Mammary epithelial cell (primary cell): Measurements from ENCODE around the genes CD276 and TBC1D21.

DNA sequence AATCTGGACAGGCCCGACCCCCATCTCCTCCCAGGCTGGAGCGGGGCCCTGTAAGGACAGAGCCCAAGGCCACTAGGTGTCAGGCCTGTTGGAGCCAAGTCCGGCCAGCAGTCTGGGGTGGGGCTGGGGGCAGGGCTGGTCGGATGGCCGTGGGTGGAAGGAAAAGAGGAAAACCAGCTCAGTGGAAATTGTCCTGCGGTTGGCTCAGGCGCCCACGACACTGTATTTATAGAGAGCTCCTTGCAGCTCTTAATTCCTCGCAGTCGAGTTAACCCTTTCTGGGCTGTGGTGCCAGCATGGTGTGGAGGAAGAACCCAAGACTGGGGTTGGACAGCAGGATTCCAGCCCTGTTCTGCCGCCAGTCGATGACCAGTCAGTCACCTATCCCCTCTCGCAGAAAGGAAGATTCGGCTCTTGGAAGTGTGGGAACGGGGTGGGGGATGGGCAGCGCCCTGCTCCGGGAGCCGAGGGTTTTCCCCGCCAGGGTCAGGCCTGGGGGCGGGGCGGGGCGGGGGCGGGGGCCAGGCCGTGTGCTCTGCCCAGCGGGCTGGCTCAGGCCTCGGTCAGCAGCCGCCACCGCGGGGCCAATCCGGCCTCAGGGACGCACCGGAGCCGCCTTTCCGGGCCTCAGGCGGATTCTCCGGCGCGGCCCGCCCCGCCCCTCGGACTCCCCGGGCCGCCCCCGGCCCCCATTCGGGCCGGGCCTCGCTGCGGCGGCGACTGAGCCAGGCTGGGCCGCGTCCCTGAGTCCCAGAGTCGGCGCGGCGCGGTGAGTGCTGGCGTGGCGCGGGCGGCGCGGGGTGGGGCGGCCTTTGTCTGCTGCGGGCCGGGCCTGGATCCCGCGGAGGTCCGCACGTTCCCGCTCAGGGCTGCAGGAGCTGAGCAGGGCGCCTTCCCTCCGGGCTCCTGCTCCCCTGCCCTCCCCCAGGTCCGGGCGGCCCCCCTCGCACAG is at the start of gene CD276:
TSS of gene CD276 (plus strand) at position 692 of the 952 bp plus-strand sequence.
- CAGE, long polyA plus RNA, result no peak
- RRBS, result under 1% methylated on average over 6 of the region's 76 CpGs

DNA sequence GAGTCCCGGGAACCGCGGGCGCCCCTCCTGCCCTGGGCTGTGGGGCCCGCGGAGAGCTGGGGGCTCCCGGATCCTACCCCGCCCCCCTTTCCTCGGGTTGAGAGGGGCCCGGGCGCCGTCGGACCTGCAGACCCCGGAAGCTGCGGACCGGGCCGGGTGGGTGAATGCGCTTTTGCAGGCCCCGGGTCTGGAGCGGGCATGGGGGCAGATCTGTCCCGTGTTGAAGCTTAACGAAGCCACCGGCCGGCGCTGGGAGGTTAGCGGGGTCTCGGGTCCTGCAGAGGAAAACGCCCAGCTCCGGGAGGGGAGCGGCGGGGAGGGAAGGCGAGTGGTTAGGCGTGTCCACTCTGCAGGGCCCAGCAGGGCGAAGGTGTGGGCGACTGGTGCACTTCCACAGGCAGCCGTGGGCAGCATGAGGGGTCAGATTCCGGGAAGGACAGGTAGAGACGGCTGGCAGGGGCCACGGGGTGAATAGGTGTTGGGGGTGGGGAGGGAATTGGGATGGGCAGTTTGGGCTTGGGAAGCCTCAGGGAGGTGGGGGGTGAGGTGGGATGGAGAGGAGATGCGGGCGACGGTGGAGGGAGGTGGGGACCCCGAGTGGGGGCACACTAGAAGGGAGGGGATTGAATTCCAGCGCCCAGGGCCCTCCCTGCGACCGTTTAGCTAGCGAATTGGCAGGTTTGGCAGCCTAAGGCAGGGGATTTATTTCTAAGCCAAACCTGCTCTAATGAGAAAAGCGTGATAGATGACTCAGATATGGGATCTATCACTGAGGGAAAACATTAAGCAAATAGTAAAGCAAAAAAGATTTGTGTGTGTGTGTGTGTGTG is 676 bp downstream of the CD276 start:
- CAGE, long polyA plus RNA, result no peak
- RRBS, result 2% methylated on average over 20 of the region's 48 CpGs

DNA sequence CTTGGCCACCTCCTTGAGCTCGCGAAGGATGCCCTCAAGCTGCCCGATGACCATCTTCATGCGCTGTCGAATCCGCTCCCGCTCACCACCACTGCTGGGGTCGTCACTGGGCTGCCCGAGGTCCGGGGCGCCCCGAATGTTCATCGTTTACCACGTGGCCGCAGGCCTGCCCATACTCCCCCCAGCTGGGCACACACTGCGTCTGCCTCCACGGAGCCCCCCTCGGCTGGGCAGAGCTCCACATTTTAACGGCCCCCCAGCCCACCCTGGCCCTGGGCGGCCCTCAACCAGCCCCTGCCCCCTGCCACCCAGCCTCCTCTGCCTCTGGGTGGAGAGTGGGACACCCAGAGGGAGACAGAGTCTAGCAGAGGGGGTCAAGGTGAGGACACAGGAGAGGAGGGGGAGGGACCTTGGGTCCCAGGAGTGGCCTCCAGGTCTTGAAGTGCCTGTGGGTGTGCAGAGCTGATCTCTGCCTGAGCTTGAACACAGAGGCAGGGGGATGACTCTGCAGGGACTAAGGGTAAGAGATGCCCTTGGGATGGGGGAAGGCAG is 2.1 kb downstream of the INSYN1 start:
- CAGE, long polyA plus RNA, result no peak
- RRBS, result no CpG with 5 or more reads among the region's 20 CpGs

GRCh38 chr15:73873376-73873793 is at the start of gene TBC1D21:
TBC1D21 (plus strand) TSS chr15:73873564.
- CAGE, long polyA plus RNA, result no peak
- RRBS, result no CpG with 5 or more reads among the region's 5 CpGs

DNA sequence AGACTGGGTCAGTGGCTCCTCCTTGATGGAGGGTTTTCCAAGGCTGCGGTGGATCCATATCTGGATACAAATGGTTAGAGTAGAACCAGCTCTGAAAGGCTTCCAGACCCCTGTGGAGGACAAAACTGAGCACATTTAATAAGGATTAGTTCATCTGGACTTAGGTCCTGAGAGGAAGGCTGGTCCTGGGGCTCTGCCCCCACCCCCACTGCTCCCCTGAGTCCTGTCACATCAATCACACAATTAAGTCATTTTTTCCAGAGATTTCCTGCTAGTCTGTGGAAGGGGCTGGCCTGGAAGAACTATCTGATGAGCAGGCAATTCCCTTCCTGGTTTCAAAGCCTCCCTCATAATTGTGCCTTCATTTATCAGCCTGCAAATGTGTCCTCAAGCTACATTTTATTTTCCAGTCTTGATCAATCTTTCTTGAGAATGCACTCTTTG is 16.0 kb downstream of the TBC1D21 start:
- CAGE, long polyA plus RNA, result no peak
- RRBS, result no CpG with 5 or more reads among the region's 1 CpG

- CAGE, long polyA plus RNA, result no peak
- RRBS, result no CpG with 5 or more reads among the region's 16 CpGs
Observed at GRCh38 chr15:73922417-73923131, 3.7 kb upstream of the LOXL1 start.

- CAGE, long polyA plus RNA, result no peak
- RRBS, result 3% methylated on average over 32 of the region's 81 CpGs
Observed at GRCh38 chr15:73927475-73928607, 1.6 kb downstream of the LOXL1 start.

- CAGE, long polyA plus RNA, result no peak
- RRBS, result no CpG with 5 or more reads among the region's 11 CpGs
Observed at GRCh38 chr15:73949324-73950261, 23.3 kb downstream of the LOXL1 start.

GRCh38 chr15:73996948-73997346 is 2.4 kb downstream of the PML start:
- CAGE, long polyA plus RNA, result no peak
- RRBS, result no CpG with 5 or more reads among the region's 5 CpGs

GRCh38 chr15:74034607-74035192 is 40.2 kb downstream of the PML start:
- CAGE, long polyA plus RNA, result no peak
- RRBS, result no CpG with 5 or more reads among the region's 2 CpGs

DNA sequence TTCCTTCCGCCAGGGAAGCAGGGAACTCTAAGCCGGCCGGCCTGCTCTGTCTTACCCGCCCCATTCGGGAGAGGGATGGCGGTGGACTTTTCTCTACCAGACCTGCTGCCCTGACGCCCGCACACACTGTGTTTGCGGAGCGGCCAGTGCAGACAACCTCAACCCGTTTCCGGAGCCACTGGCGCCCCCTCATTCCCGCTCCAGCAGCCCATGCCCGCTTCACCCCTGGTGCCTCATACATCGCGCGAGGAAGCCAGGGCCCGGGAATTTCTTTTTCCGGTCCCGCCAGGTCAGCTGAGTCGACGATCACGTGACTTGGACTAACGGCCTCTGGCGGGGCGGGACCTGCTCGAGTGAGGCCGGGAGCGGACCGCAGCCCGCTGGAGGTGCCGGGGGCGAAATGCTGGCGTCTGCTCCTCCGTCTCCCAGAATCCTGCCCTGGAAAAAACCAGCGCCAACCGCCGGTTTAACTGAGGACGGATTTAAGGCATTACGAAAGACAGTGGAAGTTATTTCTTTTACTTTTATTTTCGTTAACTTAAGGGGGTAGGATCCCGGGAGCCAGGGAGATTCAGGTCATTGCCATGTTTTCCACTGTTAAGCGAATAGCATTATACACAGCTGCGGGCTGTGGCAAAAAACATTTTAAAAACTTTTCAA is 17.7 kb upstream of the GOLGA6A start:
- CAGE, long polyA plus RNA, result no peak
- RRBS, result 1% methylated on average over 4 of the region's 45 CpGs

DNA sequence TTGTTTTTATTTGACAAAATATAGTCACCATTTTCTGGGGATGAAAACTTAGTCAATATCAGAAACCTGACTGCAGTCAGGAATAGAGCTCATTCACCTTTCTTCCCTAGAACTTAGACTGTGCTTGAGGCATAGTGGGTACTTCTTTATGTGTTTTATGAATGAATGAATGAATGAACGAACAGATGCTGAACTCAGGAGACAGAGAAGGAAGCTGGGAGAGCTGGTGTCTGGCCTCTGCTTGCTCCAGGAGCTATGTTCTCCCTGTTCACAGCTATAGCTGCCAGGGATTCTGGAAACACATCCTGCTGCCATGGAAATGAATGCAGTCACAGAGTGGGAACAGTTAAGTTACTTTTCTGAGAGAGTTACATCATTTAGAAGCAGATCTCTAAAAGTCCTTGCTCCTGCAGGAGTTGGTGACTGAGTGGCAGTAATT is 17.0 kb upstream of the ISLR start:
- CAGE, long polyA plus RNA, result no peak
- RRBS, result no CpG with 5 or more reads among the region's 1 CpG

- CAGE, long polyA plus RNA, result no peak
- RRBS, result no CpG with 5 or more reads among the region's 3 CpGs
Observed at GRCh38 chr15:74200293-74200861, 2.2 kb downstream of the STRA6 start.

DNA sequence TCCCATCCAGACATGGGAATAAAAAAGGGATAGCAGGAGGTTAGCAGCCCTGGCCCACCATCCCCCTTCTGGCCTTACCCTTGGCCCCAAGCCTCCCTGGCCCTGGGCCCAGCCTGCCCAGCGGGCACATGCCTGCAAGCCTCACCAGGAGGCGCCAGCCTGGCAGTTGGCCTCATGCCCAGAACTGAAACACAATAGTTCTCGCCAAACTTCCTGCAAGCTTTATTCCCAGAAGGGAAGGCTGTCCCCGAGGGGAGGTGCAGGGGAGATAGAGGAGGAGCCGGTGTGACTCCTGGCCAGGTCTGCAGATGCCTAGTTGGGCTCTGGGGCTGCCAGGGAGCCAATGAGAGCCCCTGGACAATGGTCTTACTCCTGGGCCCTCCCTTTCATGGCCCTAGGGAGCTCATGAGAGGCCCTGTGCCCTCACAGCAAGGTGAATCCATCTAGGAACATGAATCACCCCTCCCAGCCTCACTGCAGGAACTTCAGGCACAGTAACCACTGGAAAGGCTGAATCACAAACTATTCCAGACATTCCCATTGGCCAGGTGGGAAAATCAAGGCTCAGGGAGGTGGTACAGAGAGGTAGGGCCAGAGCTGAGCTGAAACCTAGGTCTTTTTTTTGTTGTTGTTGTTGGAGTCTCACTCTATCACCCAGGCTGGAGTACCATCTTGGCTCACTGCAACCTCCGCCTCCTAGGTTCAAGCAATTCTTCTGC is 4.0 kb downstream of the CCDC33 start:
- CAGE, long polyA plus RNA, result no peak
- RRBS, result no CpG with 5 or more reads among the region's 6 CpGs

DNA sequence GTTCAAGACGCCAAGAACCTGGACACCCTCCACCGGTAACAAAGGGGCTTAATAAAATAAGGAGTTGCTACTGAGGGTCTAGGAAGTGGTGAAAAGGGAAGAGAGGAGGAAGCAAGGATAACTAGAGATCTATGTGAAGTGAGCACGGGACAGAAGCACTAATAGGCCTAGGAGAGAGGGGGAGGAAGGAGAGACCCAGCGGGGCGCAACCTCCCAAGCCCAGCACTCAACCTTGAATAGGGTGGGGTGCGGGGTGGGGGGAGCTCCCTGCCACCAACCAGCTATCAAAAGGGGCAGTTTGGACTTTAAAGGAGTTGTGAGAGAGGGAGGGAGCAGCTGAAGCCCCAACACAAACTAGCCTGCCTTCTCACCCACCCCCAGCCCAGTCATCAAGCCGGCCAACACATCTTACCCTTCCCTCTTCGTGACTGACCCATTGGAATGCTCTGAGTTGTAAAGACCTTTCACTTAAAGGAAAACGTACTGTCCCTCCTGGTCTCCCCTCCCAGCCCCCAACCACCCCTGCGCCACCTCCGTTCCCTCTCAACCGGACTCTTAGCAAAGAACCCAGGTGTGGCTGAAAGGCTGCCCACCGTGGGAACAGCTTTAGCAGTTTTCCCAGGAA is 2.7 kb downstream of the CYP11A1 start:
- CAGE, long polyA plus RNA, result no peak
- RRBS, result no CpG with 5 or more reads among the region's 13 CpGs

DNA sequence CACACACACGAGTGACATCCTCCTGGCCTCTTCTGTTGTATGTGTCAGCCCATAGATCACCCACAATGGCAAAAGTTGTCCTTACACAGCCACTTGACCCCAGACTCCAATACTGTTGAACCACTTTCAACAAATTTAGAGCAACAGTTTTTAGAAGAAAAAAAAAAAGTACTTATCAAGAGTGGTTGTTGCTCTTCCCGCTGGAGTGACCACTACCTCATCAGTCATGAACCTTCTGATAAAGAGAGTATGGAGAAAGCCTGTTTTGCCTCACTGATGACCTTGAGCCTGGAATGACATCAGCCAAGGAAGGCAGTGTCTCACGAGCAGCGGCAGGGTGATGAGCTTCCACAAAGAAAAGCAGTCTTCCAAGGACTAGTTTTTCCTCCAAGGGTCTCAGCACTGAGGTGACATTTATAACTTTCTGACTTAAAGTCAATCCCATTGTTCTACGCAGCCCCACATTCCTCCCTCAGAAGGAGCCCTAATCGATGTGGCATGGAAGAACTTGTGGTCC is 1.6 kb upstream of the CYP11A1 start:
- CAGE, long polyA plus RNA, result no peak
- RRBS, result no CpG with 5 or more reads among the region's 6 CpGs

DNA sequence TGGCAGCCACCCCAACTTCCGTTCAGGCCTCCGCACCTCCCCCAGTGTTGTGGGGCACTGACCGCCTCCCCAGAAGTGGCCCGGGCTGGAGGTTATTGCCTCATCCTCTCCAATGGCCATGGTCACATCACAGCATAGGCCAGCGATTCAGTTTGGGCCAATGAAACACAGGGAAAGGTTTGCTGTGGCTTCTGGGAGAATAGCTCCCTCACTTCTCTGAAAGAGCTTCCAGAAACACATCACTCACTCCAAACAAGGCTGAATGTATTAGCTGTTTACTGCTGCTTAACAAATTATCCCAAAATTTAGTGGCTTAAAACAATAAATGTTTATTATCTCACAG is 2.0 kb upstream of the CYP11A1 start:
- CAGE, long polyA plus RNA, result no peak
- RRBS, result no CpG with 5 or more reads among the region's 5 CpGs

DNA sequence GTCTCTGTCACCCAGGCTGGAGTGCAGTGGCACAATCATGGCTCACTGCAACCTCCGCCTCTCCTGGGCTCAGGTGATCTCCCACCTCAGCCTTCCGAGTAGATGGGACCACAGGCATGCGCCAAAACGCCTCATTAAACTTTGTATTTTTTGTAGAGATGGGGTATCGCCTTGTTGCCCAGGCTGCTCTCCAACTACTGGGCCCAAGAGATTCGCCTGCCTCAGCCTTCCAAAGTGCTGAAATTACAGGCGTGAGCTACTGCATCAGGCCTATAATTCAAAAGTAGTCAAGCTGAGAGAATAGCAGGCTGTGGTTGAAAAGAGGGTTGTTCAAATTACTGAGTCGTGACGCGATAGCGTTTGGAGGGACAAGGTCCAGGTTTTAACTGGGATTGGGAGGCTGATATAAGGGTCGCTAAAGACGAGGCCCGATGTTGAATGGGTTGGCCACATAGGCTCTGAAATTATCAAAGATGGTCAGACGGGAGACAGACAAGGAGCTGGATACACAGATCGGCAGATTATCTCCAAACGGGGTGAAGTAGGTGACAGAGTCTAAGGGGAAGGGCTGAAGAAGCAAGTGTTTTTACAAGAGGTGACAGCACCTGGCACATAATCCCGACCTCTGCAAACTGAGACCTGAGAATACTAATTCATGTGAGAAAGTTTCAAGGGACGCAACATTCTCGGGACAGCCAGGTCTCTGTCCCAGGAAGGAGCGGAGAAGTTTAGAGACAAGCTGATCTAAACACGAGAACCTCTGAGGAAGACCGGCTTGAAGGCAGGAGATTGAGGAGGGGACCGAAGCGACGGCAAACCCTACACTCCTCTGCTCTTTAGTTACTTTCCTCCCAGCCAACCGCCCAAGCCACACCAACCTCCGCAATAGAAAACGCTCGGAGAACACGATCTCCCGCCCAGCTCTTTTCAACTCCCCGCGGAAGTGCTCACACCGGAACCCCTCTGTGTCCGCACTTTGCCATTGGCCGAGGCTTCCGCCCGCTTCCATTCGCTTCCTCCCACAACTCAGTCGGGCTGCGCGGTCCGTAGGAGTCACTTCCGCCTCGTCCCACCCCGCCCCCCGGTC is 657 bp upstream of the ARID3B start:
- CAGE, long polyA plus RNA, result no peak
- RRBS, result no CpG with 5 or more reads among the region's 48 CpGs

DNA sequence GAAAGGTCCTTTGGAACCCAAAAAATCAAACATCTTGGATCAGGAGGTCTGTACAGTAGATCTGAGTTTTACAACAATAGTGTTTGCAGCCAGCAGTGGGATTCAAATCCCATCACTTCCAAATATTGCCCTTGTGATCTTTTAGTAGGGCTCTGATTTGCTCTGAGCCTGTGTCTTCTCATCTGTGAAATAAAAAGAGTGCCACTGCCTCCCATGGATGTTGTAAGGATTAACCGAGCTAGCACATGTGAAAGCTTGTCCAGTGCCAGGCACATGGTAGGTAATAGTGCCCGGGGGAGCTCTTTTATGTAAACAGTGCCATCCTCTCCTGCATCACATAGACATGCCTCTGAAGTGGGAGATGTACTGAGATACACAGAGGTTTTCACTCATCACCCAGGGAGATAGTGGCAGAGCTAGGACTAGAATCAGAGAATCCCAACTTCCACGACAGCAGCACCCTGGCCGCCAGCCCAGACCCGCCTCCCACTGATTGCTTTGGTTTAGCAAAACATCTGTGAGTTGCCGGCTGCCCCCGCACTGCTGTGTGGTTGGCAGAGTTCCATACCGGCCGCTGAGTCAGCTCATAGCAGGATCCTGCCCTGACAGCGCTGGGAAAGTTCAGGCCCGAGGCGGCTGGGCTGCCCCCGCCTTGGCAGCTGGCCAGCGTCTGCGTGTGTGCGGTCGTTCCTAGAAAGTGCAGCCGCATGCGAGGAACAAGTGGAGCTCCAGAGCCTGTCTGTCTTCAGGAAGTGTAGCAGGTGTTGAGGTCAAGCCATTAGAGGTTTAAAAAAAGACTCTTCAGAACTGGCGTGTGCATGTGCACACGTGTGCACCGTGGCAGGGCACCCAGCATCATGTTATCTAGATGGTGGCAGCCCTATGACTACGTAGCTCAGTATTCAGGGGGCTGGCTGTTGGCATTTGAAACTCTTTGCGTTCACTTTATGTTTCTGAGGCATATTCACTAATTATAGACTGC is 5.0 kb downstream of the ARID3B start:
- CAGE, long polyA plus RNA, result no peak
- RRBS, result 6% methylated on average over 2 of the region's 24 CpGs

- CAGE, long polyA plus RNA, result no peak
- RRBS, result 18% methylated on average over 12 of the region's 44 CpGs
Observed at GRCh38 chr15:74597933-74599198, 17.3 kb upstream of the CLK3 start.